GM12878 (cell line): ENCODE results near the genes STK26, GPC4, CT45A8 and SLC9A6.

DNA sequence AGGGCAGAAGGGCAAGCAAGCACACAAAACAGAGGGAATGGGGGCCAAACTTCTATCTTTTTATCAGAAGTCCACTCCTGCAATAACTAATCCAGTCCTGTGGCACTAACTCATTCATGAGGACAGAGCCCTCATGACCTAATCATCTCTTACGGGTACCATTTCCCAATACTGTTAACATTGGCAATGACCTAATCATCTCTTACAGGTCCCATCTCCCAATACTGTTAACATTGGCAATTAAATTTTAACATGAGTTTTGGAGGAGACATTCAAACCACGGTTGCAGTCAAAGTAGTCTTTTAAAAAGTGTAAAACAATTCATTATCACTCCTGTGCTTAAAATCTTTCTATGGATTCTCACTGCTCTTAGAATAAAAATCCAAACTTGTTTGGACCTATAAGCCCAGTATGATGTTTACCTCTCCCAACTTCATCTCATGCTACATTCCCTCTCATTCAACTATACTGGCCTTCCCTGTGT, 71.9 kb downstream of the ENOX2 start:
- RAMPAGE, long total RNA = no peak
- RRBS, 2 experiments = no CpG with 5 or more reads among the region's 2 CpGs
CAGE:
- cytosol, long polyA minus RNA = no peak
- cytosol, long polyA plus RNA = no peak
- long polyA plus RNA = no peak
- nucleolus, long total RNA = no peak
- nucleus, long polyA plus RNA = no peak
- nucleus, long total RNA = no peak

GRCh38 chrX:131081443-131081934, 23.3 kb downstream of the ARHGAP36 start:
- RAMPAGE, long total RNA = no peak
- RRBS, 2 experiments = no CpG with 5 or more reads among the region's 12 CpGs
CAGE:
- cytosol, long polyA minus RNA = no peak
- cytosol, long polyA plus RNA = no peak
- long polyA plus RNA = no peak
- nucleolus, long total RNA = no peak
- nucleus, long polyA plus RNA = no peak
- nucleus, long total RNA = no peak

GRCh38 chrX:132022645-132023423, at the start of gene STK26:
TSS of gene STK26 (plus strand) at chrX:132023302.
- RAMPAGE, long total RNA = start-site peak on the plus strand at chrX:132023262-132023336, 344 and 307 reads in 2 replicates
- RRBS, 2 experiments = 48 to 54% methylated on average over 6 of the region's 51 CpGs
CAGE:
- cytosol, long polyA minus RNA = no peak
- cytosol, long polyA plus RNA = start-site peak on the plus strand at chrX:132023204-132023361, 125 and 146 reads in 2 replicates
- long polyA plus RNA = start-site peak on the plus strand at chrX:132023276-132023353, 124 and 65 reads in 2 replicates
- nucleolus, long total RNA = no peak
- nucleus, long polyA plus RNA = no peak
- nucleus, long total RNA = no peak

DNA sequence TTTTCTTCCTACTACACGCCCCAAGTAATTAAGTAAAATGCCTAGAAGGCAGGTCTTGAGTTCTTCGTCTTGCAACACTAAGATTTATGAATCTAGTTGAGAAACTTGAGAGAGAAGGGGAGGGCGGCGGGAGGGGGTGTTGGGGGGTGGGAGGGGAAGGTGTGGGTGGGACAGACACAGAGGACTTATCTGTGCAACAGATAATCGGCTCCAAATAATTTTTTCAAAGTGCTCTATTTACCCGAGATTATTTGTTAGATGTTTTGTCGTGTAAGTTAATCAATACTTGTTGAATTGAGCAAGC, 2.9 kb downstream of the RAP2C start:
- RAMPAGE, long total RNA = no peak
- RRBS, 2 experiments = no CpG with 5 or more reads among the region's 7 CpGs
CAGE:
- cytosol, long polyA minus RNA = no peak
- cytosol, long polyA plus RNA = no peak
- long polyA plus RNA = no peak
- nucleolus, long total RNA = no peak
- nucleus, long polyA plus RNA = no peak
- nucleus, long total RNA = no peak

DNA sequence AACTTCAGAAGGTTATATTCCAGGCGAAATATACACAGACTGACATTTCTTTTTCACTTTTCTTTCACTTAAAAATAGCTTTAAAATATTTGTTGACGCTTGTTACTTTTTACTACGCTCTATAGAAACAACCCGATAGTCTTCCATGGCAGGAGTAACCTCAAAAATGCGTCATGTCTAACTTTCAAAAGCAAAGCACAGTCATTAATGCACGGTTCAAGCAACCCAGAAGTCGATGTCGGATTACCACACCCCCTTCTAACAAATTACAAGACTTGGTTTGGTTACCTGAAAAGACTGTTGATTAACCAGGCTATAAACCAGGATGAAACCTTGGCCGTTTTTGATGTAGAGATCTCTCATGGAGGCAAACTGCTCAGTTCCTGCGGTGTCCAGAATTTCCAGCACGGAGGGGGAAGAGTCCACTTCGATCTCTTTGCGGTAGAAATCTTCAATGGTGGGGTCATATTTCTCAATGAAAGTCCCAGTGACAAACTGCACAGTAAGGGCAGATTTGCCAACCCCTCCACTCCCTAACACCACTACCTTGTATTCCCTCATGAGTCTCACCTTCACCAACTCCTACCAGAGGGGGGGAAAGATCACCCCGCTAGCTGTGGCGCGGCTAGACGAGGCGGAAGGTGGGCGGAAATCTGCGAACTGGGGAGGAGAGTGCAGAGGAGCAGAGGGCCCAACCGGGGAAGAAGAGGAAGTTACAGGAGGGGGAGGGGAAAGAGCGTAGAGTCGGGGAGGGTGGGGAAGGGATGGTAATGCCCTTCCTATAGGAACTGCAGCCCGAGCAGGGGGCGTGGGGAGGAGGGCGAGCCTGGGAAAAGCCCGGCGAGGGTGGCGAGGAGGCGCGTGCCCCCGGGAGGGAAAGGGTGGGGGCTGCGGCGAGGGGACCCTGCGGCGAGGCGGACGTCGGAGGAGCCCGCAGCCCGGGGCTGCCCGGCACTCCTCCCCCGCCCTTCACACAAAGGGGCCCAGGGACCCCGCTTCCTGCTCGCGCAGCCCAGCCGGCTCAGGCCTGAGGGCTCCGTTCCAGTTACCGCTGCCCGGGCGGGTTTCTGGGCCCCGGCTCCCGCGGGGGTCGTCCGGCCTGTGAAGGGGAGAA, 2.2 kb downstream of the RAP2C start:
- RAMPAGE, long total RNA = start-site peak on the minus strand centred at position 617 of the sequence, 102 bp wide, 156 and 116 reads in 2 replicates
- RRBS, 2 experiments = 28 to 37% methylated on average over 18 of the region's 56 CpGs
CAGE:
- cytosol, long polyA minus RNA = start-site peak on the minus strand centred at position 601 of the sequence, 8 bp wide, 42 reads; start-site peak on the plus strand centred at position 979 of the sequence, 6 bp wide, 11 reads
- cytosol, long polyA plus RNA = start-site peak on the minus strand centred at position 590 of the sequence, 38 bp wide, 92 and 91 reads in 2 replicates
- long polyA plus RNA = start-site peak on the minus strand centred at position 603 of the sequence, 71 bp wide, 66 and 72 reads in 2 replicates
- nucleolus, long total RNA = no peak
- nucleus, long polyA plus RNA = no peak
- nucleus, long total RNA = no peak

DNA sequence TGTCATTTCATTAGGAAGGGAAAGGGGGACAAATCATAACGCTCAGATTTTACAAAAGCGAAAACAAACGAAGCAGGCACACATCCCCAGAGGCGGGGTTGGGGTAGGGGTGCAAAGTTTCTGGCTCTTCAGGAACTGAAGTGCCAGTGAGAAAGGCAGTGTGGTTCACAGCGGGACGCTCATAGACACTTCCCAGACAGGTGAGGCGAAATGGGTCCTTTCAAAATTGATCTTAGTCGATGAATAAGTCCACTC, 1.2 kb upstream of the MBNL3 start:
- RAMPAGE, long total RNA = no peak
- RRBS, 2 experiments = no CpG with 5 or more reads among the region's 8 CpGs
CAGE:
- cytosol, long polyA minus RNA = no peak
- cytosol, long polyA plus RNA = no peak
- long polyA plus RNA = no peak
- nucleolus, long total RNA = no peak
- nucleus, long polyA plus RNA = no peak
- nucleus, long total RNA = no peak

DNA sequence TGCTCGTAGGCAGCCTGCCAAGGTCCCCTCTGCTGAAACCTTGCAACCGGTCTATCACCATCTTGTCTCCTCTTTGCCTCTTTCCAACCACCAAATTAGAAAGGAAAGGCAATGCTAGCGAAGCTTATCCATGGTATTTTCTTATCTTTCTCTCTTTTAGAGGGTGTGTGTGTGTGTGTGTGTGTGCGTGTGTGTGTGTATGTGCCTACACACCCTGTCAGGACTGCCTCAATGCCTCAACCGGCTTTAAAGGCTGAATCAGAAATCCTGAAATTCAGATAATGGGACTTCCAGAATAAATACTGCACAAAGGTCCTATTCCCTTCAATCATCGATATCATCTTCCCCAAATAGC, 124.4 kb upstream of the MBNL3 start:
- RAMPAGE, long total RNA = no peak
- RRBS, 2 experiments = no CpG with 5 or more reads among the region's 6 CpGs
CAGE:
- cytosol, long polyA minus RNA = no peak
- cytosol, long polyA plus RNA = no peak
- long polyA plus RNA = no peak
- nucleolus, long total RNA = no peak
- nucleus, long polyA plus RNA = no peak
- nucleus, long total RNA = no peak

DNA sequence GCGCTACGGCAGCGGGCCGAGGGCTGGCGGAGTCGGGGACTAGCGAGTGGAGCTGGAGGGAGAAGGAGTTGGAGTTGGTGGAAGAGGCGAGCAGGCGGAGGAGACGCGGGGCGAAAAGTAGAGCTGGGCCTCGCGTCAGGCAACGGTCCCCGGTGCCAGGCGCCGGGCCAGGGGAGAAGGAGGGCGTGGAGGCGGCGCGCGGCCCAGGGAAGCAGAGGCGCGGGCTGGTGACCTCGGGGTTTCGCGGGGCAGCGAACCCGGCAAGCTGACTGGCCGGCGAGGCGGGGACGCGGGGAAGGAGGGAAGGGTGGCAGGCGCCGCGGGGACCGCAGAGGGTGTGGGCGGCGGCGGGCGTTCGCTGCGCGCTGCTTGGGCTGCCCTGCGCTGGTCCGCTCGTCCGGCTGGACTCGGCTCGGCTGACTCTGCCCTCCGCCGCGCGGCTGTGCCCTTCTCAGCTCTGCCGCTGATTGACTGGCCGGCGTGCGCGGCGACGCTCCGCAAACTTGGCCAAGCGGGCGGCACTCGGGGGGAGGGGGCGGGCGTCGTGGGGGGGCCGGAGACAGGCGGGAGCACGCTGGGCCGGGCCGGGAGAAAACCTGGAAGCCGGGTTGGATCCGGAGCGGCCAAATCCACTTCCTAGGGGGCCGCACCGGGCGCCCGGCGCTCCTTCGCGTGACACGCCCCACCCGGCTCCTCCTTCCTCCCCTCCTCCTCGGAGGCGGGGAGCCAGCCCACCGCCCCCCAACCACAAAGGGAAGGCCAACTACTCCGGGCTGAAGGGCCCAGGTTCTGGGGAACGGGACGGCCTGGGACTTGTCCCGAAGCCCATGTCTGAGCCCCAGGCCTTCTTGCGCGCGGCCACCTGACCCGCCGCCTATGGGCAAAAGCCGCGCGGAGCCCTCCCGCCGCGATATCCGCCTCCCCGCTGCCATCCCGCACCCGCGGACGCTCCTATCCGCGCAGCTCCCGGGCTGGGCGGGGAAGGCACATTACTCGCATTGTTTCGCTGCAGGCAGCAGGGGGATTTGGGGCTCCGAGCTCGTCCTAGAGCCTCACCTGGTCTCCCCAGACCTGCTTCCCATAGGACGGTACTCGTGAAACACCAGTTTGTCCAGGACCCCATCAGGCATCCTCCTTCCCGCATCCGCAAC, at the start of gene GPC4:
TSS of gene GPC4 (minus strand) at position 473 of the 1,151 bp plus-strand sequence.
- RAMPAGE, long total RNA = no peak
- RRBS, 2 experiments = 13 to 48% methylated on average over 24 to 32 of the region's 123 CpGs
CAGE:
- cytosol, long polyA minus RNA = start-site peak on the minus strand centred at position 421 of the sequence, 7 bp wide, 25 reads
- cytosol, long polyA plus RNA = start-site peak on the minus strand centred at position 475 of the sequence, 133 bp wide, 97 and 35 reads in 2 replicates
- long polyA plus RNA = start-site peak on the minus strand centred at position 423 of the sequence, 204 bp wide, 115 and 75 reads in 2 replicates
- nucleolus, long total RNA = no peak
- nucleus, long polyA plus RNA = start-site peak on the minus strand centred at position 477 of the sequence, 129 bp wide, 20 and 38 reads in 2 replicates
- nucleus, long total RNA = no peak

- RAMPAGE, long total RNA = no peak
- RRBS, 2 experiments = 22 to 42% methylated on average over 13 of the region's 57 CpGs
CAGE:
- cytosol, long polyA minus RNA = no peak
- cytosol, long polyA plus RNA = no peak
- long polyA plus RNA = no peak
- nucleolus, long total RNA = no peak
- nucleus, long polyA plus RNA = no peak
- nucleus, long total RNA = no peak
These were observed 64.5 kb upstream of the CCDC160 start for GRCh38 chrX:134172332-134173071.

DNA sequence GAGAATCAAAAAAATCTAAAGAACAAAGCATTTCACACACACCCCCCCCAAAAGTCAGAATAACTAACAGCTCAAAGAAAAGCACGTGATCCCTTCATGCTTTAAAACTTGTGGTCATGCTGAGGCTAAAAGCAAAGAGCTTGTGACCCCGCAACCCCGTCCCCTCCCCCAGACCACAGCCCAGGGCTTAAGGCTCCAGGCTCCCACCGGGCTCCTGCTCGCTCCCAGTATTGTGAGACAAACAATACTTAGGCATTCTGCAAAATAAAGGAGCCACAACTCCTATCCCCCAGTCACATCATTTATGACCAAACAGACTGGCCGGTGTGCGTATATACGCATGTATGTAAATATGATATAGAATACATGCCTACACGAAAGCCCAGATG, 62.1 kb upstream of the CCDC160 start:
- RAMPAGE, long total RNA = no peak
- RRBS, 2 experiments = 44% methylated on average over 3 of the region's 9 CpGs; no CpG with 5 or more reads in 1 of the 2 experiments
CAGE:
- cytosol, long polyA minus RNA = no peak
- cytosol, long polyA plus RNA = no peak
- long polyA plus RNA = no peak
- nucleolus, long total RNA = no peak
- nucleus, long polyA plus RNA = no peak
- nucleus, long total RNA = no peak

GRCh38 chrX:134448119-134448417, 11.9 kb upstream of the HPRT1 start:
- RAMPAGE, long total RNA = no peak
- RRBS, 2 experiments = no CpG with 5 or more reads among the region's 7 CpGs
CAGE:
- cytosol, long polyA minus RNA = no peak
- cytosol, long polyA plus RNA = no peak
- long polyA plus RNA = no peak
- nucleolus, long total RNA = no peak
- nucleus, long polyA plus RNA = no peak
- nucleus, long total RNA = no peak

DNA sequence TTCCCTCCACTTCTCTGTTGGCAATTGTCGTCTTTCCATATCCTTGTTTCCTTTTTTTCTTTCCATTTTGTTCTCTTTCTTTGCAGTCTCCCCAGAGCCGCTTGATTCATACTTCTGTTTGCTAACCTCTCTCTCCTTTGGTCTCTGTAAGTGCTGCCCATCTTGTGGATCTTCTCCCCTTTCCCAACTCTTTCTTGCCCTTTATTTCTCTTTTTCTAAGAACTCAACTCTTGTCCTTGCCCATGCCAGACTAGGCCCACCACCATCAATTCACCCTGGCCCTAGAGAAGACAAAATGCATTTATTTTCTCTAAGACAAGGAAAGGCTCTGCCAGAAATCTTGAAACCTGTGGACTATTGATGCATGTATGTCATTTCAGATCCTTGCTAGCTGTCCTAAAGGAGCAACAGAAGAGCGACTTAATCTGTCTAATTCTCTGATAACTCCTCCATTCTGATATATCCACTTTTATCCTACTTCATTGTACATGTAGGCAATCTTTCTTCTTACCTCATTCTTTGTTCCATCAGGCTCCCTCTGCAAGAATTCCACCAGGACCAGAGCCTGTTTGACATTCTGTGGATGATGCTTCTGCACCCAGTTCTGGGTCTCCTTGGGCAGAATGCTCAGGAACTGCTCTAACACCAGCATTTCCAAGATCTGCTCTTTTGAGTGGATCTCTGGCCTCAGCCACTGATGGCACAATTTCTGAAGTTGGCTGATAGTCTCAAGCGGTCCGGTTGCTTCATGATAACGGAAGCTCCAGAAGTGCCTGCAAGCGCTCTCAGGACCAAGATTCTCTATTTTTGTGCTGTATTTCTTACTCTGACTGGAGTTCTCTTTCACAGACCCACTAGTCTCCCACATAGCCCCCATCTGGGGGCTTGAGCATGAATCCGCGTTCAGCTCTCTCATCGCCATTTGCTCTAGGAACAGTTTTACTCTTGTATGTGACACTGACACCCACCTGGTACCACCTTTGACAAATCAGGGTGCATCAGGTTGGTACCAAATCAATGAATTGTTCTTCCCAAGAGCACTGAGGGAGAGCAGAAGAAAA, 15.7 kb upstream of the ETDC start:
- RAMPAGE, long total RNA = no peak
- RRBS, 2 experiments = no CpG with 5 or more reads among the region's 10 CpGs
CAGE:
- cytosol, long polyA minus RNA = no peak
- cytosol, long polyA plus RNA = no peak
- long polyA plus RNA = no peak
- nucleolus, long total RNA = no peak
- nucleus, long polyA plus RNA = no peak
- nucleus, long total RNA = no peak

DNA sequence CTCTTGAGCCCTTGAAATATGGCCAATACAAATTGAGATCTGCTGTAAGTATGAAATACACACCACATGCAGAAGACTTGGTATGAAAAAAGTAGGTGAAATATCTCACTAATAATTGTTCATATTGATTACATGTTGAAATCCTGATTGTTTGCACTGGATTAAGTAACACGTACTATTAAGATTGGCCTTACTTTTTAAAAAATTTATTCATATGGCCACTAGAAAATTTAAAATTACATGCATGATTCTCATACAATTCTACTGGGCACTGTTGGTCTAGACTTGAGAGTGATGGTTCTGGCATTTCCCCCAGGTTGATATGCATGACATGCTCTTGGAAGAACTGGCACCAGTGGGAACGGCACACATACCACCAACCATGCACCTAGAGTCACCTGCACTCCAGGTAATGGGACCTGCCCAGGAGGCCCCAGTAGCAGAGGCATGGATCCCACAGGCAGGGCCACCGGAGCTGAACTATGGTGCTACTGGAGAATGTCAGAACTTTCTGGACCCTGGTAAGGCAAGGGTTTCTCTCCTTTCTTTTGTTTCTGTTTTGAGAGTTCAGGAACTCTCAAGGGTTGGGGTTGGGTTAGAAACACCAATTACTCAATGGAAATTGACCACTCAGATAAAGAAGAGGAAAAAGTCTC, 4.3 kb downstream of the ZNF449 start:
- RAMPAGE, long total RNA = no peak
- RRBS, 2 experiments = no CpG with 5 or more reads among the region's 3 CpGs
CAGE:
- cytosol, long polyA minus RNA = no peak
- cytosol, long polyA plus RNA = no peak
- long polyA plus RNA = no peak
- nucleolus, long total RNA = no peak
- nucleus, long polyA plus RNA = no peak
- nucleus, long total RNA = no peak

DNA sequence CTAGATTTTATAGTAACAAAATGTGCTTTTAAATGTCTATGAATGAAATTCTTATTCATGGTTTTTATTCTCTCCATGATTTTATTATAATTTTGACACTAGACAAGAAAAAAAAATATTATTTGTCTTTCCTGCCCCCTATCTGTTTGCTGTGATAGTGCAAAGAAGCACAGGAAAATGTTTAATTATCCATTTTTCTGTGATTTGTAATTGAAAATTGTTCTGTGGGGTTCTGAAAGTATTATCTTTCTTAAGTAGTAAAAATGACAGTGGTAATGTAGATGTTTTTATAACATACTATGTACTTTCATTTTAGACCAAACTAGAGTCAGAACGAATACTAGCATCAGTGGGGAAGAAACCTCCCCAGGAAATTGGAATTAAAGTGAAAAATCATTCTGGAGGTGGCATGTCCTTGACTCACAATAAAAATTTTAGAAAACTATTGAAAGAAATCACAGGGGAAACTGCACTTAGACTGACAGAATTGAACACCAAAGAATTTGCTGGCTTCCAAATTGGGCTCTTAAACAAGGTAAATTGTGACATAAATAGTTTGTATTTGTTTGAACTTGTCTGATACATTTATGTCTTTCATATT, 52.1 kb downstream of the INTS6L start:
- RAMPAGE, long total RNA = no peak
- RRBS, 2 experiments = no CpG with 5 or more reads among the region's 1 CpG
CAGE:
- cytosol, long polyA minus RNA = no peak
- cytosol, long polyA plus RNA = no peak
- long polyA plus RNA = no peak
- nucleolus, long total RNA = no peak
- nucleus, long polyA plus RNA = no peak
- nucleus, long total RNA = no peak

DNA sequence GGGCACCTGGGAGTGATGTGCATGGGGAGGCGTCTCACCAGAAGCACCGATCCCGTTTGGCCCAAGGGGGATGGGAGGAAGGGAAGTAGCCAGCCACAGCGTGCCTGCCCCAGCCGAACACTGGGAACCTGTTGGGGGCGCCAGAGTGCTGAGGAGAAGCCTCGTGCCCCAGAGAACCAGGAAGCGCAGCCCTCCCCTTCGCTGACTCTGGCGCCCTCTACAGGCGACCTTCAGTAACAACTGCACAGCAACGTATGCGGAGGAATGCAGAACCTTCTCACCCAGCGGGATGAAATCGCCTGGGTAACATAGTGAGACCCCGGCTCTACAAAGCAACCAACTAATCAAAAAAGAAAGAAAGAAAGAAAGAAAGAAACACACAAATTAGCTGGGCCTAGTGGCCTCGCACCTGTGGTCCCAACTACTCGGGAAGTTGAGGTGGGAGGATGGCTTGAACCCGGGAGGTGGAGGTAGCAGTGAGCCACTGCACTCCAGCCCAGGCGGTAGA, at the start of gene CT45A8:
TSS of gene CT45A8 (minus strand) at position 122 of the 508 bp plus-strand sequence.
- RAMPAGE, long total RNA = no peak
- RRBS, 2 experiments = no CpG with 5 or more reads among the region's 20 CpGs
CAGE:
- cytosol, long polyA minus RNA = no peak
- cytosol, long polyA plus RNA = no peak
- long polyA plus RNA = no peak
- nucleolus, long total RNA = no peak
- nucleus, long polyA plus RNA = no peak
- nucleus, long total RNA = no peak

- RAMPAGE, long total RNA = start-site peak on the plus strand at chrX:135985435-135985496, 25 and 133 reads in 2 replicates
- RRBS, 2 experiments = 15 to 26% methylated on average over 16 of the region's 77 CpGs
CAGE:
- cytosol, long polyA minus RNA = start-site peak on the plus strand at chrX:135985424-135985485, 34 reads
- cytosol, long polyA plus RNA = no peak
- long polyA plus RNA = start-site peak on the plus strand at chrX:135985429-135985487, 80 and 71 reads in 2 replicates
- nucleolus, long total RNA = no peak
- nucleus, long polyA plus RNA = start-site peak on the plus strand at chrX:135985415-135985496, 57 and 83 reads in 2 replicates
- nucleus, long total RNA = no peak
These were observed at the start of gene SLC9A6 for GRCh38 chrX:135985042-135986075. TSS of gene SLC9A6 (plus strand) at chrX:135985435.

- RAMPAGE, long total RNA = no peak
- RRBS, 2 experiments = no CpG with 5 or more reads among the region's 17 CpGs
CAGE:
- cytosol, long polyA minus RNA = no peak
- cytosol, long polyA plus RNA = no peak
- long polyA plus RNA = no peak
- nucleolus, long total RNA = no peak
- nucleus, long polyA plus RNA = no peak
- nucleus, long total RNA = no peak
These were observed 938 bp downstream of the SLC9A6 start for GRCh38 chrX:135986076-135986669.

- RAMPAGE, long total RNA = no peak
- RRBS, 2 experiments = 23 to 29% methylated on average over 39 to 42 of the region's 82 CpGs
CAGE:
- cytosol, long polyA minus RNA = no peak
- cytosol, long polyA plus RNA = no peak
- long polyA plus RNA = no peak
- nucleolus, long total RNA = no peak
- nucleus, long polyA plus RNA = no peak
- nucleus, long total RNA = no peak
These were observed 50.0 kb upstream of the FHL1 start for GRCh38 chrX:136146617-136147454.

GRCh38 chrX:136149063-136149442, 47.8 kb upstream of the FHL1 start:
- RAMPAGE, long total RNA = no peak
- RRBS, 2 experiments = no CpG with 5 or more reads among the region's 7 CpGs
CAGE:
- cytosol, long polyA minus RNA = no peak
- cytosol, long polyA plus RNA = no peak
- long polyA plus RNA = no peak
- nucleolus, long total RNA = no peak
- nucleus, long polyA plus RNA = no peak
- nucleus, long total RNA = no peak

- RAMPAGE, long total RNA = no peak
- RRBS, 2 experiments = no CpG with 5 or more reads among the region's 17 CpGs
CAGE:
- cytosol, long polyA minus RNA = no peak
- cytosol, long polyA plus RNA = no peak
- long polyA plus RNA = no peak
- nucleolus, long total RNA = no peak
- nucleus, long polyA plus RNA = no peak
- nucleus, long total RNA = no peak
These were observed 27.5 kb upstream of the FHL1 start for GRCh38 chrX:136169100-136170080.